Aorta (tissue), 1 donor: ENCODE measurements around a stretch of chr5.

GRCh38 chr5:95823099-95823432 lies 540 bp upstream of the GLRX start:
- PRO-cap: no peak

DNA sequence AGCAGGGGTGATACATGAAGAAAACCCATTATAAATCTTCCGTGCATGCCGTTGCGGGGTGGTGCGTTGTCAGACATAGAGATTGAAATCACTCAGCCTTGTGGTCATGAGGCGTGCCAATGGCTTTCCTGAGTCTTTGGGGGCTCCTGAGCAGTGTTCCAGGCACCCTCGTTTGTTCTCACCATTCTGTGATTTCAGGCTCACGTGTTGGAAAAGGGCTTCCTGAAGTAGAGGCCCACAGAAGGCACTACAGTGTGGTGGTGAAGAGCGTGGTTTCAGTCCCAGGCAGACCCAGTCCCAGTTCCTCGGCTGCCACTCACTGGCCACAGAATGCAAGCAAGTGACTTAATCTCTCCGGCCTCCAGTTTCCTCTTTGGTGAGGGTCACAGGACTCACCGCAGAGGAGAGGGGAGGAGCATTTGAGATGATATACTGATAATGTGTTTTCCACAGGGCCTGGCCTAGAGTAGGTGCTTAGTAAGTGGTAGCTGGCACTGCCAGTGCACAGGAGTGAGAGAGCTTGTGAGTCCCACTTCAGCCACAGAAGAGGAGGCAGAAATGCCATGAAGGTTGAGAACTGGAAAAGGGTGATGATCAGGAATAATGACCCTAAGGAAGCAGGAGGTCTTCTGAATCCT lies 20.6 kb upstream of the GLRX start:
- PRO-cap: no peak

DNA sequence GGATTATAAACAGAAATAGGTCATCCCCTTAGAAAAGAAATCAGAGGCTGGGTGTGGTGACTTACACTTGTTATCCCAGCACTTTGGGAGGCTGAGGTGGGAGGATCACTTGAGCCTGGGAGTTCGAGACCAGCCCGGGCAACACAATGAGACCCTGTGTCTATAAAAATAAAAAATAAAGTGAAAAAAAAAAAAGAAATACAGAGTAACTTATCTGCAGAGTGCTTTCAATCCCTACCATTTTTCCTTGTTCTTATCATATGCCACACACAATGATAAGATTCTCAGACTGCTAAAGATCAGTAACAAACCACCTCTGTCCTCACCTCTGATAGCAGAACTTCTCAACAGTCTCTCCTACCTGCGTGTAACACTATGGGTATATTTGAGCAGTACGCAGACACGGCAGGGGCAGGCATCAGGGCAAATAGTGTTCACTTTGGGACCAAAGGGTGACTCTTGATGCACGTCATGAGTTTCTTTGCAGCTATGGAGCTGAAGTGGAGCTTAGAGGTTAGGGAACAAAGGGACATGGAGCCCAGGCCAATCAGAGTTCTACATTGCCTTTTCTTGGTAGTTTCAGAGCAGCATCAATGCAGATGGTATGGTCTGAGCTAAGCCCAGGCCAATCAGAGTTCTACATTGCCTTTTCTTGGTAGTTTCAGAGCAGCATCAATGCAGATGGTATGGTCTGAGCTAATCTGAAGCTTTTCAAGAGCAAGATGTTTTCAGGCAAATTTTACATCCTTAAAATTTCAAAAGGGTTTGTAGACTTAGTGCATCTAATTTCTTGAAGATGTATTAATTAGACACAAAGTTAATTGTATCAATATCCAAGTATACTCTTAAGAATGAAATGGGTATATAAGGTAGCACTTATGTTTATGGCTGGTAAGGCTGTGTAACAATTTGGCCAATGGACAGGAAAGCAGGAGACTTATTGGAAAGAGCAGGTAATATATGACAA lies 38.3 kb downstream of the ELL2 start:
- PRO-cap: no peak

- PRO-cap: no peak
Measured at GRCh38 chr5:95931559-95931783, 30.2 kb downstream of the ELL2 start.

DNA sequence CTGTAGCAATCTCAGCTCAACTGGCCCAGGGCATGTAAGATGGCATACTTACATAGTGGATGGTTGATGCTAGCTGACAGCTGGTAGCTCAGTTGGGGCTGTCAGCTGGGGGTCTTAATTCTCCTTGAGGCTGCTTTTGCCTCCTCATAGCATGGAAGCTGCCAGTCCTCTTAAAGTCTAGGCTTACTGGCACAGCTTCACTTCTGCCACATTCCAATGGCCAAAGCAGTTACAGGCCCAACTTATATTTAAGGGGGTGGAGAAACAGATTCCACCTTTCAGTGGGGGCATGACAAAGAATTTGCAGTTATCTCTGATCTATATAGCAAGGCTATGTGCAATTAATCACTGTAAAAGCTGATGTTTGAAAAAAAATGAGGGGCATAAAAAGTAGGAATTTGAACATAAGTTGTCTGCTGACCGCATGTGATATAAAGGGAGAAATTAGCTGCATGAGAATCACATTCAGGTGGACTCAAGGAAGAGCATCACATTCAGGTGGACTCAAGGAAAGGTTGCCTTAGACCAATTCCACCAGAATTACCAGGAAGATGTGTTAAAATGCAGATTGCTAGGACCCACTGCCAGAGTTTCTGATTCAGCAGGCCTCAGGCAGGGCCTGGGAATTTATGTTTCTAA lies 184.3 kb upstream of the ELL2 start:
- PRO-cap: no peak

DNA sequence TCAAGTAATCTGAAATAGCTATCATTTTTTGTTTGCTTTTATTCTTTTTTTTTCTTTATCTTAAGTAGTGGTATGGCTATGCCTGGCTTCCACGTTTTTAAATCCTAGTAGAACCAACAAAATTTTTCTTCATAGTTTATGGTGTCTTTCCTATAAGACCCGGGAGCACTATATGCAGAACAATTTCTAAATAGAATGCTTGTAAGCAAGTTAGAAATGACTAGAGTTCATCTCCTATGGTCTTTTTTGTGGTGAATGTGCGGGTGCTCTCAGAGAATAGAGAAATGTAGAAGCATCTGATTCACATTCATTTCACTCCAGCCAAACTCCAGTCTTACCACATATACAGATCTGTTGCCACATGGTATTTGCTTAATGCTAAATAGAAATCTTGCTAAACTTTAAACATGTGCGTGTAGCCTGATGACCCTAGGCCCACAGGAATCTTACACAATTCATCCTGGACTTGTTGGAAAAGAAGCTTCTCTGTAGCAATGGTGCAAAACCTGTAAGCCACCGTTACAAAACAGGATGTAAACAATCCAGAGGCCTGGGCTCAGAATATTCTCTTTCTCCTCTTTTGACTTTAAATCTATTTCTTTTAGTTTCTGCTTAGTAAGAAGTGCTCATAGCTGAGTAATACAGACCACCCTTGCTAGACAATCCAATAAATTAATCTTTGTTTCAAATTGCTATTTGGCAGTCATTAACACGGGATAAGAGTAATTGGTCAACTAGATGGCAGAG lies 135.2 kb downstream of the PCSK1 start:
- PRO-cap: no peak

DNA sequence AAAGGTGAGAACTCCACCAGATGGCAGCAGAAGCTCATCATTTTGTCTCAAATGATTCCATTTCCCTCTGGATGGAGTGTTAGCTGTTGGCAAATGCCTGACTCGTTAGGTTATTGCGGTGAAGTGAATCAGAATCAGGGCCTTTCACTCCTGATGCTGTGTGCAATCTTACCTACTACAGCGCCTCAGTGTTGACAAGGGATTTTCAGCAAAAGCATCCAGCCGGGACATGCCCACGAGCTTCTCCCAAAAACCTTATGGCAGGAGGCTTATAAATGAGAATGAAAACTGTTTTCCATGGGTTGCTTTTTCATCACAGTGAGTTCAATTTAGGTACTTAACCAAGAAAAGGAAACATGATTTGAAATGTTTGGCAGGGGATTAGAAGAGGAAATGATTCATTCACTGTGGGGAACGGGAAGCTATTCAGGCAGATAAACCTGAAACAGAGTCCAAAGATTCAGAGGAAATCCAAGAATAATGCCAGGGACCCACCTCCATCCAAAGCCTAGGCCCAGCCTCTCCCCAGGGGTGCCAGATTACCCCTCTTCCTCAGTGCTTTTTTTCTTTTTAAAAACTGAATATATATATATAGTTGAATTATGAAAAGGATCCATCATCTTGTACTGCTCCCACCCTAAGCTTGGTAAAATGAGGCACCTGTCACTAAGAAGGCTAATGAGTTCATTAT lies 47.9 kb upstream of the CAST start:
- PRO-cap: no peak

GRCh38 chr5:96686246-96686884 lies 24.2 kb downstream of the CAST start:
- PRO-cap: no peak

DNA sequence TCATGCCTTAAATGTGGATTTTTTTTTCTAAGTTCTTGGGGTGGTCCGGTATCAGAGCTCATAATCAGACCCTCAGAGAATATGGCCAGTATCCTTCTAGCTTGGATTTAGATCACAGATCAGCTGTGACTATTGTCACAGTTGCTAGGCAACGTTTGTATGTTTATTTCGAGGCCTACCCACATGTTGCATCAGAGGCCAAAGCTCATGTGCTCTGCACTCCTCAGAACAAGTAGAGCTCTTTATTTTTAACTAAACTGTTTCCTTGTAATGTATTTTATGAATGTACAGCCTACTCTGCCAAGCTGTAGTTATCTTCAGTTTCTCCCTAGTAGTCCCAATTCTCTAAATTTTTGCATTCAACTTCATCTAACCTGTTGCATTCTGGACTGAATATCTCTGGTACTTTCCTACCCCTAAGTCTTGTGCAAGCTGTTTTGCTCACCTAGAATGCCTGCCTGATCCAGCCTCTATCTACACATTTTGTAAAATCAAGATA lies 52.8 kb downstream of the CAST start:
- PRO-cap: no peak

DNA sequence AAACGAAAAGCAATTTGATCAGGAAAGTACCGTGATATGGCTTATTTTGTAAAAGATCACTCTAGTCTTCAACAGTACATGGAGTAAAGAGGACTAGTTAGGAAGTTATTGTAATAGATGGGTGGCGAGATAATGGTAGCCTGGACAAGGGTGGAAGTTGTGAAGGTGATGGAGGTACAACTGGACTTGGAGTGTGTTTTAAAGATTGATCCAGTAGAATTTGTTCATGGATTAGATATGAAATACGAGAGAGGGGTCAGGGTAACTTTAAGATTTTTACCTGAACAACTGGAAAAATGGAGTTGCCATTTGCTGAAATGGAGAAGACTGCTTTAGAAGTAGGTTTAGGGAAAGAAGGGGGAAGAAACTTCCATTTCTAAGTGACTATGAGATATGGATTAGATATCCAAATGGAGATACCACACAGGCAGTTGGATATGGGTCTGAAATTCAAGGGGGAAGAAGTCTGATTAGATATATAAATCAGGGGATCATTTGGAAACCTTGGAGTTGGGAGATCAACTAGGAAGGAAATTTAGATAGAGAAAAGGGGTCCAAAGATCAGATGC lies 65.3 kb downstream of the LNPEP start:
- PRO-cap: no peak

- PRO-cap: no peak
Measured at GRCh38 chr5:98109360-98109980, 664.0 kb upstream of the RGMB start.

DNA sequence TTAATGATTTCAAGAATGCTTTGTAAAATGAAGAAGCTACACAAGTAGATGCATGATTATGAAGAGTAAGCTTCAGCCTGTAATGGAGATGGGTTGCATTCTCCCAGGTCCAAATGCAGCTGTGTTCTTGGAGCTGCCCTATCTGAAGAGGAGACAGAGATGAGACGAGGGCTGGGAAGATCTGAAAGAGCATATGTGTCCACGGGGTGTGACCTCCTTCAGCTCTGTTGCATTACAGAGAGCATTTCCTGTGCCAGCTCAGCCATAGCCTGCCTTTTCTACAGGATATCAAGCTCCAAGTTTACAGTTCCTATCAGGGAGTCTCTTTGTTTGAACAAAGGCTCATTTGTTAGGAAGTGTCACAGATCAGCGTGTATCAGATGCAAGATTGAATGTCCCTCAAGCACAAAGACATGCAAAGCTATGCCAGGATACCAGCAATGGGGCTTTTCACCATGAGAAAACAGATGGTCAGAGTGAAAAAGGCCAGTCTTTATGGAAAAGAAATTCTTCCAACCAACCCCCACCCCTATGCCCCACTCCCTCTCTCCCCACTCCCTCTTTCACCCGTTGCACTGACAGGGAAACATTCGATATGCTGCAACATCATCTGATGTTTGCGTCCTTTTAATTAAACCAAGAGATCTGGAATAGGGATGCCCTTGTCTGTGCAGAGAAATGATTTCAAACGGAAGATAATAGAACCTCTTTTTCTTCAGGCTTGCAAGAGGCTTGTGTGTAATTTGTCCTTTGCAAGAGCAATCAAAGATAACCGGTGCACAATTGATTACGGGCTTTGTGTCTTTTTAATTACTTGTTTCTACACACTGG lies 263.2 kb upstream of the RGMB start:
- PRO-cap: no peak

DNA sequence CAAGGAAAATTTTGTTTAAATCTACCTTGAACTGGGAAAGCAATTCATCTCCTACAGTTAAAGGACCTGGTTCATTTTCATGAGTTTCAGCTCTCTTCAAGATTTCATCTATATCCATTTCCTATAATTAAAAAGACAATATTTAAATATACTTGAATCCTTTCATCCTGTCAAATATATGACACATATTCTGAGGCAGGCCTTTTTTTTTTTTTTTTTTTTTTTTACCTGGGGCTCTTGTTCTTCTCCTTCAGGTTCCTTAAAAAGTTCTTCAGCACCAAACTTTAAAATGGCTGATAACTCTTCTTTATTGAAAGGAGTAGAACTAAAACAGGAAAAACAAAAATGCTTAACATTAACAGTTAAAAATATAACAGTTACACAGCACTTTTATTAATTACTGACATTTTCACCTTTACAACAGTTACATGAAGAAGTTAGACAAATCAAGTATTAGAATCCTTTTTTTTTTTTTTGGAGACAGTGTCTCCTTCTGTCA lies 47.7 kb downstream of the CHD1 start:
- PRO-cap: no peak

DNA sequence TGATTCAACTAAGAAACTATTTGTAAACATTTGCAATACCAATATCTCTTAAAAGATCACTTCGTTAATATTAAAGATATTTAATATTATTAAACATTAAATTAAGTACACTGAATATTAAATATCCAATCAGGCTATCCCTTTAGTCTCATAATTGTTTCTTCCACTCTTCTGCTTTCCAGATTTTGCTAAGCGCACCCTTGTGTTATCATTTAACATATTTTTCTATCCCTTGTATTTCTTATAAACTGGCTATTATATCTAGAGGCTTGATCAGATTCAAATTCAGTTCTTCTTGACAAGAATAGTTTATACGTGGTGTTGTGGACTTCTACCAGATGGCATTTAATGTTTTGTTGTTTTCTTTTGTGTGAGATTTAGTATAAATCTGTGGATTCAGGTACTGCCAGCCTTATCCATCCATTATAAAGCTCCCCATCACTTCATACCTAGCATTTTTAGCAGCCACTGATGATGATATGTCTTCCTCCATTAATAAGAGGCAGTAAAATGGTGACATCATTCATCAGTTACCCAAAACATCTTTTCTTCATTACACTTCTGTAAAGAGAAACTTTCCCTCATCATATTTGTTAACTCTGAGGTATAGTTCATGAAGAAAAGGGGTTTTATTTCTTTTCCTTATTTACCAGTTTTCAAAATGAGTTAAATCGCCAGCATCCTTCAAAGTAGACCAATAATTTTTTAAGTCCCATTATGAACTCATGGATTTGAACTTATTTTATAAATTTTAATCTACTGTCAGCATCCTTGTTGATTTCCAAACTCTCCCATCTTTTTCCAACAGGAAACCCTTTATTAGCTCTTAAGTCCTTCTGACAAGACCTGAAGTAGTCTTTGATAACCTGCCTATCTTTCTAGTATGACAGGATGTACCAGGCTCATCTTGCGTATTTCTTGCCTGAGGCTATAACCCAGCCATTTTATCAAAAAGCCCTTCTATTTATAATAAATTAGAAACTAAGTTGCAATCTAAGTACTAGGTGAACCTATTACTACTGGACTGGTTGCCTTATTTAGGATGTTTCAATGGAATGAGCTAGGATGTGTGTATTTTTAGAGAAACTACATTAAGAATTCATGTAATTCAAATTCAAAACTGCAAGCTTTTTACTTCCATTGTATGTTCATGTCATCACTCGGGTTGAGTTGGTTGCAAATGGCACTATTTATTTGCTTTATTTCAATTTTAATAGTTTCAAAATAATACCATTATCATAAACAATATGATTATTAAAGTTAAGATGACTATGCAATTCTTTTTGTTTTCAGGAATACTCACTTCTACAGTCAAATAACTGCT lies 19.3 kb downstream of the CHD1 start:
- PRO-cap: no peak

DNA sequence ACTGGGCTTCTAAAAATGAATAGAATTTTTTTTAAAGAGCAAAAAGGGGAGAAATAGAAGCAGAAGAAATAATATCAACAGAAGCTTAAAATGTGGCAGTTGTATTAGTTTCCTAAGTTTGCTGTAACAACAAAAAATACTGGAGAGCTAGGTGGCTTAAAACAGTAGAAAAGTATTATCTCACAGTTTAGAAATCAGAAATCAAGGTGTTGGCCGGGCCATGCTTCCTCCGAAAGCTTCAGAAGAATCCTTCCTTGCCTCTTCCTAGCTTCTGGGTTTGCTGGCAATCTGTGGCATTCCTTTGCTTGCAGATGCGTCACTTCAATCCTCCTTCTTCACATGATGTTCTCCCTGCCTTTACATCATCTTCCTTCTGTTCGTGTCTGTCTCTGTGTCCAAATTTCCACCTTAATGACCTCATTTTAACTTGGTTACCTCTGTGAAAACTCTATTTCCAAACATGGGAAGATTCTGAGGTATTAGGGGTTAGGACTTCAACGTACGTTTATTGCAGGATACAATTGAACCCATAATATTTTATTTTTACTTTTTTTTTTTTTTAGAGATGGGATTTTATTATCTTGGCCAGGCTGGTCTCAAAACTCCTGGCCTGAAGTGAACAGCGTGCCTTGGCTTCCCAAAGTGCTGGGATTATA lies 90.5 kb upstream of the CHD1 start:
- PRO-cap: no peak

GRCh38 chr5:100777524-100777992 lies 125.5 kb downstream of the ST8SIA4 start:
- PRO-cap: no peak

- PRO-cap: no peak
Measured at GRCh38 chr5:100901454-100901746, 1.7 kb downstream of the ST8SIA4 start.

DNA sequence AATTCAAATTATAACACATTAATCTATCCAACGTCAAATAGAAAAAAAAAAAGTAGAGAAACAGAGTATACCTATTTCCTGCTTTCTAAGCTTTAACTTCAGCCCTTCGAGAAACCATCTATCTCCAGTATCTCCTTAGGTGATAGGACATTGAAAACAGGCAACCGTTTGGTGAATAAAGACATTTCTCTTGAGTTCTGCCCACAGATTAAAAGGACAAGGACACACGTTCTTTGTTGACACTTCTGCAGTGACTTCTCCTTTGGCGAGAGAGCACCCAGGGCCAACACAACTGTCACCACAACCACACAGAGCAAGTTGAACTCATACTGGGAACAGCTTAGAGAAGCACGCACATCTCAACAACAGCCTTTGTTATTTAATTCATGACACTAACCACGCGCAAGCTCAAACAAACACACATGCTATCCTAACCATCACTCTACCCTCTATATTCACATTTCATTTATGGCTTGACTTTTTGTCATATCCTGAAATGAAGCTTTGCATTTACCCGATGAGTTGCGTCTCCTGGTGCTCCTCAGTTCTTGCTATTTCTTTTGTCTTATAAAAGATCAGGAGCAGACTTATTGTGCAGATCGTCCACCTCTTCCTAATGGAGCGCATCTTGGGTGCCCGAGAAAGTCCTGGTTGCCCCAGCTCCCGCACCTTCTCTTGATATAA lies 611 bp downstream of the ST8SIA4 start:
- PRO-cap: no peak

DNA sequence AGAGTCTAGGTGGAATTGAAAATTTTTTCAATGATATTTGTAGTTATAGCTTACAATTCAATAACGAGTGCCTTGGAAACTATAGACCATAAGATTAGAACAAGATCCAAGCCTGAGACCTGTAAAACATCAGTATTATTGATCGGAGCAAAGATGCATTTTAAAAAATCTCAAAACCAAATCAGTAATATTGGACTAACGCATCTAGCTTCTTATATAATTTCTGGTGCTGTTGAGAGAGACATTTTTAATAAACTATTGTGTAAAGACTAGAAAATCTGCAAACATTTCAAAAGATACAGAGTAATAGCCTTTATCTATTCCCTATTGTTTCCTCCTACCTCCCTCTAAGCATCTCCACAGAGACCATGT lies 669.6 kb upstream of the ST8SIA4 start:
- PRO-cap: no peak

GRCh38 chr5:102760666-102761245 lies 5.7 kb downstream of the PAM start:
- PRO-cap: no peak